Occipital lobe (tissue), 2 donors: ENCODE measurements around a stretch of chr5.

GRCh38 chr5:1366607-1366982, 21.7 kb upstream of the CLPTM1L start:
- RAMPAGE, long total RNA: no peak

DNA sequence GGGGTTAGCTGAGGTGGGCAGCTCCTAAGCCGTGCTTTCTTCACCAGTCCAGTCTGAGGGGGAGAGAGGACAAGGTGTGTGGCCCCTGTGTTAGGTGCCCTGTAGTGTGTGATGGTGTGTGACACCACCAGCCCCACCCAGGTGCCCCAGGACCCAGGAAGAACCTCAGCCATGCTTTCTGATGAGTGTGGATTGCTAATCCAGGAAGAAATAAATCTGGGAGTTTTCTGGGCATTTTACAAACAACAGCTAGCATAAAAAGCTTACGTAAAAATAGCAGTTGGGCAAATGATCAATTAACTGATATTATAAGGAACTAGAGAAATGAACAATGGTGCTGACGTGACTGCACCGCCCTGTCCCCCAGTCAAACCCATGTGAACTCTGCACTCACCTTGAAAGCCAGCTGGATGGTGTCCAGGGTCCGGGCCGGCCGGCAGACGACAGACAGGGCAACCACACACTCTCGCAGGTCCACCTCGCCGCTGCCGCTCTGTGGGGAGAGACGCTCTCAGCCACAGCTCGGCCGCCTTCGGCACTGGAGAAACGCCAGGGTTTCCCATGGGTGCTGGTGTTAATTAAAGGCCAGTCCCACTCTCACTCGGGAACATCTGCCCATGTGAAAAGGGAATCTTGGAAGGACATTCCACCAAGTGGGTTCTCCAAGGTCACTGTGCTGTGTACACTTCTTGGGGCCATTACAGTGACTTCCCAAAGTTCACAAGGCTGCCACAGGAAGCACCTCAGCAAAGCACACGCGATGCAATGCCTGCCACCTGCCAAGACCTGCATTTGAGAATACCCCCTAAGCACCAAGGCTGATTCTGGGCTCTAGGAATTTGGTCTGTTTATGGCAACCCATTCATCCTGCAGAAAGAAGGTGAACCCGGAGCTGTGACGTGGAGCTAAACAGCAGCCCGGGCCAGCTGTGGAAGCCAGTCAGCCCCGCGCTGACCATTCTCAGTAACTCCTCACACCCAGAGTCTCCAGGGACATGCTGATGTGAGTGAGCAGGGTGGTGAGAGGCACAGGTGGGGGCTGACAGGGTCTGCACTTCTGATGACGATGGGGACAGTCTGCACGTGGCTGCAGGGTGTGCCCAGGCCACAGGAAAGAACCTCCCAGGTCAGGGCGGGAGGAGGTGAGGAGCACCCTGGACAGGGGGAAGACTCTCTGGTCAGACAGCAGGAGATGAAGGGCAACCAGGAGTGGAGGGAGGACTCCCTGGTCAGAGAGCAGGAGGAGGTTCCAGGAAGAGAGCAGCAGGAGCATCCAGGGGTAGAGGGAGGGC, 25.6 kb upstream of the SLC6A3 start:
- RAMPAGE, long total RNA: no peak

DNA sequence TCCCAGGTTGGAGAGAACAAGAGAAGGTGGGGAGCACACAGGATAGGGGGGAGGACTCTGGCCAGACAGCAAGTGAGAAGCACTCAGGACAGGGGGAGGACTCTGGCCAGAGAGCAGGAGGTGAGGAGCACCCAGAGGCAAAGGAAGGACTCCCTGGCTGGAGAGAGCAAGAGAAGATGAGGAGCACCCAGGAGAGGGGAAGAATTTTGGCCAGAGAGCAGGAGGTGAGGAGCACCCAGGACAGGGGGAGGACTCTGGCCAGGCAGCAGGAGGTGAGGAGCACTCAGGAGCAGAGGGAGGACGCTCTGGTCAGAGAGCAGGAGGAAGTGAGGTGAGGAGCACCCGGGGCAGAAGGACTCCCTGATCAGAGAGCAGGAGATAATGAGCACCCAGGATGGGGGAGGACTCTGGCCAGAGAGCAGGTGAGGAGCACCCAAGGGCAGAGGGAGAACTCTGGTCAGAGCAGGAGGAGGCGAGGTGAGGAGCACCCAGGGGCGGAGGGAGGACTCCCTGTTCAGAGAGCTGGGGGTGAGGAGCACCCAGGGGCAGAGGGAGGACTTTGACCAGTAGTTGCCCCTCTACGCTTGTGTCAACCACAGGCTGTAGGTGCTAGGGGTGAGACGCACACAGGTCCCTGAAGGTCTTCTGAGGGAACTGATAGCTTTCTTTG, 26.6 kb upstream of the SLC6A3 start:
- RAMPAGE, long total RNA: no peak

GRCh38 chr5:1473704-1474153, 28.5 kb upstream of the SLC6A3 start:
- RAMPAGE, long total RNA: no peak

- RAMPAGE, long total RNA: no peak
Observed at GRCh38 chr5:1486433-1487411, 37.0 kb downstream of the LPCAT1 start.

GRCh38 chr5:1497290-1497967, 26.3 kb downstream of the LPCAT1 start:
- RAMPAGE, long total RNA: no peak

- RAMPAGE, long total RNA: no peak
Observed at GRCh38 chr5:1563751-1564828, 40.3 kb upstream of the LPCAT1 start.

- RAMPAGE, long total RNA: no peak
Observed at GRCh38 chr5:1579144-1579920, 55.6 kb upstream of the LPCAT1 start.

DNA sequence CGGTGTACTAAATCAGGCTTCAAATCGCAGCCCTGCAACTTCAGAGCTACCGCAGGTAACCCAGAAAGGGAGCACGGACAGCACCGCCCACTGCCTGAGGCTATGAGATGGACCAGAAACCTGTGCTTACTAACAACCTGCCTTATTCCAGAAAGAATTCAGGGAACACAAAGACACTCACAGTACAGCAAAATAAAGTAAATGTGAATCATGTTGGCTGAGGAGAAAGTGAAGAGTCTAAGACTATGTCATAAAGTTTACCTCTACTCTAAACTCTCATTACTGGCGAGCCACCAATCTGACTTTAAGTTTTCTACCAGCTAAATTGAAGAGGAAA, 106.0 kb upstream of the LPCAT1 start:
- RAMPAGE, long total RNA: no peak

GRCh38 chr5:1798647-1799724, 651 bp downstream of the MRPL36 start:
- RAMPAGE, long total RNA: no peak

DNA sequence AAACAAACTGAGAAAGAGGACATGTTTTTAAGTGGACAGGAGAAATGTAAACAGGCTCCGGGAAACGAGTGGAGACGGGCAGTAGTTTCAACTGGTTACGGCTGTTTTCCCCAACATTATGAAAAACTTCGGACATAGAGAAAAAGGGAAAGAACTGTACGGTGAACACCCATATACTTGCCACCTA, 383 bp upstream of the MRPL36 start:
- RAMPAGE, long total RNA: no peak

DNA sequence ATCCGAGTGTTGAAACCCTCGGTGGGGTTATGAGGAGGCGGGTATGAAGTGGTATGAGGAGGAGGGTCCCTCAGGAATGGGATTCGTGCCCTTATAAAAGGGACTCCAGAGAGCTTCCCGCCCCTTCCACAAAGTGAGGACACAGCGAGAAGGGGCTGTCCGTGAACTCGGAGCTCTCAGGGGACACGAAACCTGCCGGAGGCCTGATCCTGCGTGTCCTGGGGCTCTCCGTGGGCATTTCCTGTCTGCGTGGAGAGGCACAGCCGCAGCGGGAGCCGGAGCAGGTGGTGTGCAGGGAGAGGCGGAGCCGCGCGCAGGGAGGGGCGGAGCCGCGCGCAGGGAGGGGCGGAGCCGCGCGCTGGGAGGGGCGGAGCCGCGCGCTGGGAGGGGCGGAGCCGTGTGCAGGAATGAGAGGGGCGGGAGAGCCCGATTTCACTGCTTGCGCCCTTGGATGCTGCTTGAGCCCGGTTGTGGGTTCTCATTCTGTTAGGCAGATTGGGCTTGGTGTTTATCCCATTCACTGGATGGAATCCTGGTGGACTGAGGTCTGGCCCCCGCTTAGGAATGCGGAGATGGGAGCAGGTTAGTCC, 26.6 kb downstream of the NDUFS6 start:
- RAMPAGE, long total RNA: no peak

DNA sequence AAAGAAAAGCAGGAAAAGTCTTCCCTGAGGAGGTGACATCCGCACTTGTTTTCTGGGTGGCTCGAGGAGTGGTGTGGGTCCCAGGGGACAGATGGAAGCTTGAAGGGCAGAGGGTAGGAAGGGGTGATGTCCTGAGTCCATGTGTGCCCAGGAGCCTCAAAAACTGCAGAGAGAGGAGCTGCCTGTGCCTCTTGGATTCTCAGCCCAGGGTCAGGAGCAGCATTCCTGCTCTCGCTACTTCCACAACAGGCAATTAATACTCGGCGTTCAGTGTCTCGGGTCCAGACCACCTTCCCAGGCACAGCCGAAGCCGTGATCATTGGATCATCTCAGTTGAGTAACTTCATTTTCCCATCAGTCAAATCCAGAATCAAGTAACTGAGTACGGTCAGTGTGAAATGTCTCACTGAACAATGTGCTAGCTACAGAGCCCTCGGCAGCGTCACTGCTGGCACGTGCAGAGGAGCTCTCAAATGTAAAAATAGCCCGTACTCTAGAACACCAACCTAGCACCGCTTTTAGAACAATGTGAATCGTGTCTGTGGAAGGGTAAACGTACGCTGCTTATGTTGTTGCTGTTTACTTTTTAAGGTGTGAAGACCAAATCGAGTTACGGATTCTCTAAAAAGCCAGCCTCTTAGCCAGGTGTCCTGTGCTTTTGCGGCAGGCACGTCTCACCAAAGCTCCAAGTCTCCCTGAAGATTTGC, 63.5 kb upstream of the IRX4 start:
- RAMPAGE, long total RNA: no peak

DNA sequence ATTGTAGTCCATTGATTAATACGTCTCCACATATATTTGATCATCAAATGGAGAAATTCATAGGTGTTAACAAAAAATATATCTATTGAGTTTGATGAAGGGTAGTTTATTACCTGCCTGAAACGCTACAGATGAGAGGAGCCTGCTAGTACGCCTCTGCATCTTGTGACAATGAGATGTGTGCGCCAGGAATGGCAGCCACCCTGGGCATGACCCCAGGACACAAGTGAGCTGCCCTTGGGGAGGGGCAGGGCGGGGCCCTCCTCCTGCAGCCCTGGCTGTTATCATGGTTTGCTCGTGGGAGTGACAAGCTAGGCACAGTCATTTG, 128.7 kb upstream of the IRX4 start:
- RAMPAGE, long total RNA: no peak

- RAMPAGE, long total RNA: no peak
Observed at GRCh38 chr5:2011774-2012205, 129.1 kb upstream of the IRX4 start.

GRCh38 chr5:2754367-2755557, 3.3 kb upstream of the IRX2 start:
- RAMPAGE, long total RNA: no peak

DNA sequence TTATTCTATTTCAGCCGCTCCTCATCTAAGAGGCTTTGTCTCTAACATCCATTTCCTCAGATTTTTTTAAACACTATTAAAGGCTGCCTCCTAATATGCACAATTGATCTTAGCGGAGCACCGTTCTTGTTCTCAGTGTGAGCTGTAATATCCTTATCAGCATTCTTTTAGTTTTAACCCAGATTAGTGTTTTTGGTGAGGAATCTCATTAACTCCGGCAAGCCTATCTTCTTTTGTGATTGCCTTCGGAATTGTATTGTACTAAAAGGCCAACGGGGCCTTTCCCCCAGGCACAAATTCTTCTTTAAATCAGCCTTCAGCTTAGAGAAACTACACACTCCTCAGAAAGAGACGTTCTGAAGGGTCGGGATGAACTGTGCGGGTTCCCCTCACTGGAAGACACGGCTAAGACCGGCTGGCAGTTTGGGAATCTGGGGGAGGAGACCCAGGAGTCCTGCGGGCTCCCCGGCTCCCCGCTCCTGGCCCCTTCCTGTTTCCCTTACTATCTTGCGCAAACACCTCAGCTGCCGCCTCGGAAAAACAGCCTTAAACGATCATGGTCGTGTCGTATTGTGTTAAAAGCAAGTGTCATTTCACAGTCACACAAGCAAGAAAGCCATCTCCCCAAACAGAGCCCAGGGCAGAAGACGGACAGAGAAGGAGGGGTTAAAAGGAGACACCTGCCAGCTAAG, 353.0 kb upstream of the IRX2 start:
- RAMPAGE, long total RNA: no peak

DNA sequence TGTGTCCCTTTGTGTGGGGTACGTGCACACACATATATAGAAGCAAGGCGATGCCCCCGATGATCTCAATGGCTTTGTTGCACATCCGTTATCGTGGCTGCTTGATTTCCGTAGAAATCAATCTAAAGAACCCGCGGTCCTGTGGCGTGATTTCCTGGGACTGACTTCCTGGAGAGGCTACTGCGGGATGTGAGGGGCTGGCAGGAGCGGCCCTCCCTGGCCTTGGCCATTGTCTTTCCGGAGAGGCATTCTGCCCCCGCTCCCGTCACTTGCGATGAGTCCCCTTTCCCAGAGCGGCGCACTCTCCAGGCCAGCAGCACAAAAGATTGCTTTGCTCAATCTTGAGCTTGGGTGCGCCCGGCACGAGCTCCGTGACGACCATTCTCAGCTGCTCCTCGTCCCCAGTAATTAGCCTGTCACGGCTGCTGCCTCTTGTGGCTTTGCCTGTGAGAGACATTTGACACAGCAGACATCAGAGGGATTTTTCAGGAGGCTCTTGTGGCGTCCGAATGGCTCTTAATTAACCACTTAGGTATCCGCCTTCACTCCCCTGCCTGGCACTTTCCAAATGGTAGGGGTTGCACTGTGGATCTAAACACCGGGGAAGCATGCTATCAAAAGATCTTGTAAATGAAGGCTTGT, 398.0 kb upstream of the IRX1 start:
- RAMPAGE, long total RNA: no peak

GRCh38 chr5:3303614-3304056, 292.0 kb upstream of the IRX1 start:
- RAMPAGE, long total RNA: no peak

DNA sequence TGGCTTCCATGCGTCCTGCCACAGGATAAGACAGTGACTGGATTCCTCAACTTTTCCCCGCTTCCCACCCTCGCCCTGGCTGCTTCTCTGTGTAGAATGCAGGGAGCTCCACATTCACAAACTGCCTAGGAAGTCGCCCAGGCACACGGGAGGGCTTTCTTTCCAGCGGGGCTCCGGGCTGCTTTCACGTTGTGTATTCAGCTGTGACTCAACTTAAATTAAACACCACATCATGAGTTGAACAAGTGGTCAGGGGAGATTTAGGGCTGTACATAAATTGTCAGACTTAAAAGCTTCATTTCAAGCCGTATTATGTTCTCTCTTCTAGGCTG, 635.6 kb downstream of the IRX1 start:
- RAMPAGE, long total RNA: no peak